ENCODE measurements around the genes PHF19 and RAB14.

DNA sequence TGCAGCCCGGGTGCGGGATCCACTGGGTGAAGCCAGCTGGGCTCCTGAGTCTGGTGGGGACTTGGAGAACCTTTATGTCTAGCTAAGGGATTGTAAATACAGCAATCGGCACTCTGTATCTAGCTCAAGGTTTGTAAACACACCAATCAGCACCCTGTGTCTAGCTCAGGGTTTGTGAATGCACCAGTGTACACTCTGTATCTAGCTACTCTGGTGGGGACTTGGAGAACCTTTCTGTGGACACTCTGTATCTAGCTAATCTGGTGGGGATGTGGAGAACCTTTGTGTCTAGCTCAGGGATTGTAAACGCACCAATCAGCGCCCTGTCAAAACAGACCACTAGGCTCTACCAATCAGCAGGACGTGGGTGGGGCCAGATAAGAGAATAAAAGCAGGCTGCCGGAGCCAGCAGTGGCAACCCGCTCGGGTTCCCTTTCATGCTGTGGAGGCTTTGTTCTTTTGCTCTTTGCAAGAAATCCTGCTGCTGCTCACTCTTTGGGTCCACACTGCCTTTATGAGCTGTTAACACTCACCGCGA is 32.6 kb upstream of the MEGF9 start:
- RAMPAGE, long total RNA, result no peak
- RRBS, result no CpG with 5 or more reads among the region's 11 CpGs

DNA sequence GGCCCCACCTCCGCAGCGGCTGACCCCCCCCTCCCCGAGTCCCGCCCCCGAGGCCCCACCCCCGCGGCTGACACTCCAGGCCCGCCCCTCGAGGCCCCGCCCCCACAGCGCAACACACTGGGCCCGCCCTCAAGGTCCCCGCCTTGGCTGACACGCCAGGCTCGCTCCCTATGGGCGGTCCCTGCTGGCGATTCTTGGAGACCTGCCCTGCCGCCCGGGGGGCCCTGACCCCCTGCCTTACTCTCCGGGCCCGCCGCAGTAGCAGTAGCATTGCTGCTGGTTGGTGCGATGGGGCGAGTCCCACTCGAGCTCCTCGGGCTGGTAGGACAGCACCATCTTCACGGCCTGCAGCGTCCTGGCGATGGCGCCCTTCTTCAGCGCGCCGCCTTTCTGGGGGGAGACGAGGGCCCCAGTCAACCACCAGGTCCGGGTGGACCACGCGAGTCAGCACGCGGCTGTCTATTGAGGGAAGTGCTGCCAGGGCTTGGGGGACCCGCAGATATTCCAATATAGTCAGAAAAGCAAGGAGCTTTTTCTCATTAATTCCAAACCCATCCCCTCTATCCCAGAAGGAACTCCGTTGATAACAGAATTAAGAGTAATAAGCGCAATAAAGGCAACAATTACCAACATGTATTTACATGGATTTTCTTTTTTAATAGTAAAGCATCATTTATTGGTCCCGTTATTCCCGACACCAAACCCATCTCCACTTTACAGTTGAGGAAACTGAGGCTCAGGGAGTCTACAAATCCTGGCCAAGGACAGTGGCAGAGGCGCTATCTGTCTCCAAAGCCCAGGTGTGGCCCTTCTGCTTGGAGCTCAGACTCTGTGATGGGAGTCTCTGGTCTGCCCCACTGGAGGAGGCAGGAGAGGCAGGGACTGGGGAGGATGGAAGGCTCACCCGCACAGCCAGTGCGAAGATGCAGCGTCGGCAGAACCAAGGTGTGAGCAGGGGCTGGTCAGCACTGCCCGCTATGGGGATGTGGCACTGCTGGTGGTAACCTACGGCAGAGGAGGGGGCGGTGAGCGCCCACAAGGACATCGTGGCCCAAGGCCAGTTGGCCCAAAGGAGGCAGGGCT is 7.7 kb downstream of the PHF19 start:
- RAMPAGE, long total RNA, result no peak
- RRBS, result no CpG with 5 or more reads among the region's 54 CpGs

DNA sequence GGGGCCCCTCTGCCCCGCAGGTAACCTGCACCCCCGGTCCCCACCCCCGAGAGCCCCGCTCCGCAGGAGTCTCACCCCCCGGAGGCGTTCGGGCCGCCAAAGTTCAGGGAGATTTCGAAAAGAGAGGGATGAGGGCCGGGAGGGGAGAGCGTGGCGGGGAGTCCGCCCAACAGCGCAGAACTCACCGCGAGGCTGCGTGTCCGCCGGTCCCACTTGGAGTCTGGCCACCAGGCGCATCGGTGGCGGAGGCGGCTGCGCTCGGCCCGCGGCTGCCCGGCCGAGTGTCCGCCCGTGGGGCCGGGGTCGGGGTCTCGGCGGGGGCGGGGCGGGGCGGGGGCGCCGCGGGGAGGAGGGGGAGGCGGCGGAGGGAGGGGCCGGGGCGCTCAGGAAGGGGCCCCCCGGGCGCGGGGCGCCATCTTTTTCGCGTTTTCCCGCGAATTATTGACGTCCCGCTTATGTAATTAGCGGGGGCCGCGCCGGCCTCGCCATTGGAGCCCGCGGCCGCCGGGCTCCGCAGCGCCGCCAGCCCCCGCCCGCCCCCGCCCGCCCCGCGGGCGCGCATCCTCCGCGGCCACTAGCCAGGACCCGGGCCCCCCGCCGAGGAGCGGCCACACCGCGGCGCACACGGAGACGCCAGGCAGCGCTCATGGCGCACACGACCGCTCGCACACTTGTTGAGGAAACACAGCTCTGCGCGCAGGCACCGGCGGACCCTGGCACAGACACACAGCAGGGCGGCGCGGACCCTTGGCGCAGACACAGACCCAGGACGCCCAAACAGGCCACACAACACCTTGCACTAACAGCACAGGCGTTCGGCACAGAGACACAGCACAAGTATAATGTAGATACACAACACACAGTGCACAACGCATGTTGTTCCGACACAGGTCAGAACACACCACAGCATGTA is at the start of gene PHF19:
Gene PHF19 (minus strand): TSS at position 283 of the 913 bp plus-strand sequence.
- RAMPAGE, long total RNA, result no peak
- RRBS, result under 1% methylated on average over 42 of the region's 105 CpGs

DNA sequence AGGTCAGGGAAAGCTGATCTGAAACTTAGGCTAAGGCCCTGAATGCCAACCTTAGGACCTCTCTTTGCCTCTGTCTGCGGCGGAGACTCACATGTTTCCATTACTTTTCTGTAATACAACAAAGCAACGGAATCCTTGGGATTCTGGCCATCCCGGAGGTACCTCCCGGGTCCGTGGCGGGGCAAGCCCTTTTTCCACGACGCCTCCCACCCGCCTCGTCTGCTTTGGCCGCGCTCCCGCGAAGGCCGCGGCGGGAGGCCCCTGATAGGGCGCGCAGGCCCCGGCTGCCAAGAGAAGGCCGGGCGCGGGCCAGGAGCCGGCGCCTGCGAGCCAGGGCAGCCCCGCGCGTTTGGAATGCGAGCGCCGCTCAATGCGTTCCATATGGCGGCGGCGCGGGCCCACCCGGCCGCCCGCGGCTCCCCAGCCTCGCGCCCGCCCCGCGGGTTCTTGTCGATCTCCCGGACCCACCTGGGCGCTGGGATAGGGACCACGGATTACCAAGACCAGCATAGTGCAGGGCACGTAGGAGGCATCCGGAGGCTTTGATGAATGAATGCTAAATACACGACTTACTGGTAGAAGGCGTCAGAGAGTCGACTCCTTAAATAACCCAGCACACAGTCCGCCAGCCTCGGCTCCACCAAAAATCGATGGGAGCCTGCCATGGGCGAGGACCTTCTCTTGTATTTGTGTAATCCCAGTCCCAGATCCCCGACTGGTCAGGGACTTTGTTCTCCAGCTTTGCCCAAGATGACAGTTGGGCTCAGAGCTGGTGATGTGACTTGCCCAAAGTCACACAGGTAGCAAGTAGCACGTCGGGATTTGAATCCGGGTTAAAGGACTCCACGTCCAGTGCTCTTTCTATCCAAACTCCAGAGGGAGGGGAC is 17.6 kb upstream of the PHF19 start:
- RAMPAGE, long total RNA, result no peak
- RRBS, result 2% methylated on average over 26 of the region's 65 CpGs

GRCh38 chr9:120930955-120931963 is 4.7 kb upstream of the TRAF1 start:
- RAMPAGE, long total RNA, result no peak
- RRBS, result no CpG with 5 or more reads among the region's 4 CpGs

DNA sequence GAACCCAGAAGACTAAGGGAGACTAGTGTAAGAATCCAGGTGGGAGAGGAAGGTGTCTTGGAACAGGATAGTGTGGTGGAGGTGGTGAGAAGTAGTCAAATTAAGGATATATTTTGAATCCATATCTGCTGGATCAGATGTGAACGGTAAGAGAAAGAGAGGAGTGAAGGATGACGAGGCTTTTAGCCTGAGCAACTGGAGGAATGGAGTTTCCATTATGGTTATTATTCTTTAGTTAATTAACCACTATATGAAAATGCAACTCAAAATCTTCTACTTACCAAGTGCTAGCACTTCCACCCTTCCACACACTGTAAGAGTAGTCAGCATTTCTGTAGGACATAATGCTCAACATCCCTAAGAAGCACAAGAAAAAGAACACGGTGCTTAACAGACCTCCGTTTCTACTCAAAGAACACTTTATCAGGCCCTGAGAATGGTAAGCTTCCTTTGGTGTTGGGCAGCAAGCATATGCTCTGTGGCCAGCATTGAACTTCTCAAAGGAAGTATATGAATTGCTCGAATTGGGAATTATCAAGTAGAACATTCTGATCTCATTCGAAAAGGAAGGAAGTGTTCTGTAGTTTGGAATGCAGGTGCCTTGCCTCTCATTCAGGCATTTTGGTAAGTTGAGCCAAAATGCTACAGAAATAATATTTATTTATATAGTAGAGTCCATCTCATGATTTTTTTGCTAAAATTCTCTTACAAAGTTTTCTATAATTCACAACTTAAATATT is 61.1 kb downstream of the C5 start:
- RAMPAGE, long total RNA, result no peak
- RRBS, result no CpG with 5 or more reads among the region's 6 CpGs

DNA sequence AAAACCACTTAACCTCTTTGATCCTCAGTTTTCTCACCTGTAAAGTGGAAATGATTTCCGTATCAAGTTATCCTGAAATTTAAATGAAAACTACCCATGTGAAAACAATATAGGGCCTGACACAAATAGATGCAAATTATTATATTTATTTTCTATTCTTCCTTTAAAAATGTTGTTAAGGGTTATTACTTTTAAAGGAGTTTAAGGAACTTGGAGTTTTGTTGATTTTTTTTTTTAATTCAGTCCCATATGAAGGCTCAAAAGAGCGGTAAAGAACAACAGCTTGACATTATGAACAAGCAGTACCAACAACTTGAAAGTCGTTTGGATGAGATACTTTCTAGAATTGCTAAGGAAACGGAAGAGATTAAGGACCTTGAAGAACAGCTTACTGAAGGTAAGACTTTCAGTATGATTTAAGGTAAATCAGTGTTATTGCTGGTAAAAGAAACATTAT is 49.0 kb downstream of the CNTRL start:
- RAMPAGE, long total RNA, result no peak
- RRBS, result no CpG with 5 or more reads among the region's 4 CpGs

- RAMPAGE, long total RNA, result no peak
- RRBS, result no CpG with 5 or more reads among the region's 4 CpGs
These were observed 19.3 kb downstream of the RAB14 start for GRCh38 chr9:121182272-121182873.

DNA sequence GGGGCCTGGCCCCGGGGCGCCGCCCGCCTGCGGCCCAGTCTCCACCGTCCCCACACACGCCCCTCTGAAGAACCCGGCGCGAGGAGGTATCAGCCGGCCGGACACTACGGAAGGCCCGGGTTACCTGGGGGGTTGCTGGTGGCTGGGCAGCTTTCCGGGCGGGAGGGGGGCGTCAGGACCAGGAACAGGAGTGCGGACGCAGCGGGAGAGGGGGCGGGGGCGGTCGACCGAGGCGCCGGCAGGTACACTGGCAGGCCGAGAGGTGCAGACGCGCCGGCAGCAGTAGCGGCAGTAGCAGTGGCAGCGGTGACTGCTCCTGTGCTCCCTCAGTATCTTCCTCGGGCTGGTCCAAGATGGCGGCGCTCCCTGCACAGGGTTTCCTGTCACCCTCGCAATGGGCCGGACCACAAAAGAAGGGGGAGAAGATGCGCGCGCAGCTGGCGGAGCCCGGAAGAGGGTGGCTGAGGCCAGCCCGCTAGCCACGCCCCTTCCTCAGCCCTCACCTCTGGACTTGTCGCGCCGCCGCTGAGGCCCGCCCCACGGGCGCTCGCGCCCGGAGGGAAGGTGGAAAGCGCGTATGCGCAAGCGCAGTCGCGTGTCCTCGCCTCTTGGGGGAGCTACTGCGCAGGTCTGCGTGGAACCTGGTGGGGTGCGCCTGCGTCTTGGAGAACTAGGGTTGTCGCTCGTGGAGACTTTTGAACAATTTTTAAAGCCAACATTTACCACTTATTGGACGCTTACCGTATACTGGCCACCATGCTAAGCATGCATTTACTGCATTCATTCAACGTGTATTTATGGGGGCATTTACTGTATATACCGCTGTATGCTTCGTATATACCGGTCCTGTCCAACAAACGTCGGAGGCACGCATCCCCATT is at the start of gene RAB14:
Gene RAB14 (minus strand): TSS at position 355 of the 881 bp plus-strand sequence.
- RAMPAGE, long total RNA, result start-site peak on the minus strand centred at position 369 of the sequence, 66 bp wide, 175 and 66 reads in 2 replicates
- RRBS, result 2% methylated on average over 26 of the region's 76 CpGs

DNA sequence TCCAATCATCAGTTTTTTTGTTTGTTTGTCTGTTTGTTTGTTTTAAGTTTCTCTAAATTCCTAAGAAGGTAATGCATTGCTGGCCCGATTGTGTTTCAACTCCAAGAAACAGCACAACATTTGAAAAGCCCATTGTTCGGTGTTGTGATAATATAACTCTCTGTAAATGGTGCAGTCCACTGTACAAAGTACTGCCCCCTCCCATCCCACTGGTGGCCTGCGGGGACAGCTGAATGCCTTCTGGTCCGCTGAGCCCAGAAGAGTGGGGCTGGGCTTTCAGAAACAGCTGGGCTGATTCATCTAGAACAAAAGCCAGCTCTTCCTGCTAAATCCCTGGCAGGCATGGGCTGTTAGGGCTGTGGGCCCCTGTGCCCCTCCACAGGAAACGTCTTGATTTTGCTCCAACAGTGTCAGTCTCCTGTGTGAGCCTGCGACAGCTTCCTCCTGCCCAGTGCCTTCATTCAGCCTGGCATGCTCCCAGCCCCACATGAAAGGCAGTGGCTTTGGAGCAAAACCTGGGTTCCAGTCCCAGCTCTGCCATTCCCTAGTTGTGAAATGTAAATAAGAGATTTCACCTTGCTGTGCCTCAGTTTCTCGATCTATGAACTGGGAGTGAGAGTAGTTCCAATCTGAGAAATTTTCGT is 6.9 kb upstream of the GSN start:
- RAMPAGE, long total RNA, result no peak
- RRBS, result no CpG with 5 or more reads among the region's 8 CpGs

GRCh38 chr9:121281497-121282552 is 13.9 kb downstream of the GSN start:
- RAMPAGE, long total RNA, result no peak
- RRBS, result 25% methylated on average over 1 of the region's 20 CpGs

- RAMPAGE, long total RNA, result no peak
- RRBS, result no CpG with 5 or more reads among the region's 9 CpGs
These were observed 41.1 kb downstream of the GSN start for GRCh38 chr9:121308950-121309520.

DNA sequence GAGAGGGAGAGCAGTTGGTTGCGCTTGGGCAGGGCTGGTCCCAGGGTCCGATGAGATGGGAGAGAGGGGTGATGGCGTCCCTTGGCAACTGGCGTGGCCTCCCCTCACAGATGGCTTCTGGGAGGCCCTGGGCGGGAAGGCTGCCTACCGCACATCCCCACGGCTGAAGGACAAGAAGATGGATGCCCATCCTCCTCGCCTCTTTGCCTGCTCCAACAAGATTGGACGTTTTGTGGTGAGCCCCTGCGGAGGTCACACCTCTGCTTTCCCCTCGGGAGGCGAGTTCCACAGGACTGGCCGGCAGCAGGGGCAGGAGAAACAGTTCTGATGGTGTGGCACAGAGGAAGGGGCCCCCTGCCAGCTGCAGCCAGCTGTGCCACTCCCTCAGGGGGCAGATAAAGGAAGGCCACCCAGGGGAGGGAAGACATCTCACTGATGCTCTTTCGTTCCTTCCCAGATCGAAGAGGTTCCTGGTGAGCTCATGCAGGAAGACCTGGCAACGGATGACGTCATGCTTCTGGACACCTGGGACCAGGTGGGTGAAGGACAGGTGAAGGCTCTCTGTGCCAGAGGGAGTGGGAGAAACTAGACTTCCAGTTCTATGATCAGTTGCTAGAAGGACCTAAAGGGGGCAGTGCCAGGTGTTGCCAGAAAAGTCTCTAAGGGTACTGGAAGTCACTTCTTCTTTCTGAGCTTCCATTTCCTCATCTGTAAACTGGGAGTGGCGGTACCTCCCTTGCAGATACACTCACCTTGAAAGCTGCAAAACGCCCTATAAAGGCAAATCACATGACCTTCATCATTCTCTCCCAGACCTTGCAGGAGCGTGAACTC is 41.1 kb downstream of the STOM start:
- RAMPAGE, long total RNA, result no peak
- RRBS, result no CpG with 5 or more reads among the region's 20 CpGs

- RAMPAGE, long total RNA, result no peak
- RRBS, result no CpG with 5 or more reads among the region's 3 CpGs
These were observed 25.4 kb downstream of the GGTA1 start for GRCh38 chr9:121474172-121474629.

DNA sequence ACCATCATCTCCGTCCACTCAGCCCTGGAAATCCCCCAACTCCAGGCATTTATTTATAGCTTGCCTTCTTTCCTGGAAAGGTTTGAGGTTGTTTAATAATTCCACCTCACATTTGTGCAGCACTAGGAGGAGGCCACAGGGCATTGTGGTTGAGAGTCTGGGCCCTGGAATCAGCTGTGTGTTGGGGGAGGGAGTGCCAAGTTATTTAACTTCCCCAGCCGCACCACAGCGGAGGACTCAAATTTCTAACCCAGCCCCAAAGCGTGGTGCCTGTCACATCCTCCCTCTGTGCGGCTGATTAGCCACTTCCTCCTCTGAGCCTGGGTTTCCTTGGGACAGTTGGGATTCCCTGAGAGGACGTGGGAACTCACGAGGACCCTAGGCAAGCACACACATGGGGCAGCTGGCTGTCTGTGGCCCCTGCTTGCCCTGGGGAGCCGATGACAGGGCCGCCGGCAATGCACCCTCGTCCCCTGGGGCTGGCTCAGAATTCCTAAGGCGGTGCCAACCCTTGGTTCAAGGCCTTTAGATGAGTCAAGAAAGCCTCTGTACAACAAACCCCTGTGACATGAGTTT is 58.3 kb upstream of the GGTA1 start:
- RAMPAGE, long total RNA, result no peak
- RRBS, result no CpG with 5 or more reads among the region's 12 CpGs

DNA sequence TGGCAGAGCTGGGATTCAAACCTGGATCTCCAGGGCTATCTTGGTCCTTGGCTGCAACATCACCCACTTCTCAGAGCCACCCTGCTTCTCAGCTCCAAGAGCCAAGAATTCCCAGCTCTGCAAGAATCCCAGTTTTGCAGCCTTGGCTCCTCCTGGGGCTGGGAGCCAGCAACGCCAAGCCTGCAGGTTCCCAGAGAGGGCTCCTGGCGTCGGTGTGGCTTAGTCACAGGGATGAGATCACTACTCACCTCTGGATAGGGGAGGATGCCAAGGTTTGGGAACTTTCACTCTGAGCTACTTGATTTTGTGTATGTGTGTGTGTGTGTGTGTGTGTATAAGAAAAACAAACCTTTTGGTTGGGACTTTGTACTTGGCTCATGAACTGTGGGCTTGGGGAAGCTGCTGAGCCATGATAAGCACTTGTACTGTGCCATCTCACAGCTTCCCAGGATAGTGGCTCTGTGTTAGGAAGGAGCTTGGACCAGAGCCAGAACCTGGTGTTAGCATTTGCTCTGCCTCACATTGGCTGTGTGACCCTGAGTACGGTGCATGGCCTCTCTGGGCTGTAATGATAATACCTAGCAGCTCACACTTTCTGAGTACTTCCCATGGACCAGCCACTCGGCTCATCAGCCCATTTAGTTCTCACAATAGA is 41.6 kb upstream of the DAB2IP start:
- RAMPAGE, long total RNA, result no peak
- RRBS, result no CpG with 5 or more reads among the region's 5 CpGs

DNA sequence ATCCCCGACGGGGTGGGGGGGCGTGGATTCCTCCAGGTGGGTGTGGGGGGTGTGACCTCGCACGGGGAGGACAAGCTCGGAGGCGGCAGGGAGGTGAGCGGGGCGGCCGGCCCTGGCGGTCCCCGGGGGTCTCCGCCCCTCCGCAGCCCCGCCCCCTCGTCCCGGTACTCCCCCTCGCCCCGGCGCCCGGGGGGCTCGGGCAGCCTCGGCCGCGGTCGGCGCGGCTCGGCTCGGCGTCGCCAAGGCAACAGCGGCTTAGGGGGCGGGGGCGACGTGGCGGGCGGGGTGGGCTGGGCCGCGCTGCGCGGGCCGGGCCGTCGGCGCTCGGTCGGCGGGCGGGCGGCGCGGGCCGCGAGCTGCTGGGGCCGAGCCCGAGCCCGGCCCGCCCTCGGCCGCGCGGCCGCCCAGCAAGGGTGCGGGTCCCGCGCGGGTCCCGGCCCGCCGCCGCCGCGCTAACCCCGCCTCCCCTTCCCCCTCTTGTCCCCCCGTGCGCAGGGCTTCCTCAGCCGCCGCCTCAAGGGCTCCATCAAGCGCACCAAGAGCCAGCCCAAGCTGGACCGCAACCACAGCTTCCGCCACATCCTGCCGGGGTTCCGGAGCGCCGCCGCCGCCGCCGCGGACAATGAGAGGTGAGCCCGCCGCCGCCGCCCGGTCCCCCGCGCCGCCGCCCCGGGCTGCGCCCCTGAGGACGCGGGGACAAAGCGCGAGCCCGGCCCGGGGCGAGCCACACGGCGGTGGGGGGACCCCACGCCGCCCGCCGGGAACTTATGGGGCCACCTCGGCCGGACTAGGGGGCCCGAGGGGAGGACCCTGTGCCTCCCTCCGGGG is 47.6 kb downstream of the DAB2IP start:
- RAMPAGE, long total RNA, result no peak
- RRBS, result 1% methylated on average over 63 of the region's 119 CpGs

GRCh38 chr9:121724933-121725734 is 73.7 kb downstream of the DAB2IP start:
- RAMPAGE, long total RNA, result no peak
- RRBS, result 3% methylated on average over 3 of the region's 21 CpGs

DNA sequence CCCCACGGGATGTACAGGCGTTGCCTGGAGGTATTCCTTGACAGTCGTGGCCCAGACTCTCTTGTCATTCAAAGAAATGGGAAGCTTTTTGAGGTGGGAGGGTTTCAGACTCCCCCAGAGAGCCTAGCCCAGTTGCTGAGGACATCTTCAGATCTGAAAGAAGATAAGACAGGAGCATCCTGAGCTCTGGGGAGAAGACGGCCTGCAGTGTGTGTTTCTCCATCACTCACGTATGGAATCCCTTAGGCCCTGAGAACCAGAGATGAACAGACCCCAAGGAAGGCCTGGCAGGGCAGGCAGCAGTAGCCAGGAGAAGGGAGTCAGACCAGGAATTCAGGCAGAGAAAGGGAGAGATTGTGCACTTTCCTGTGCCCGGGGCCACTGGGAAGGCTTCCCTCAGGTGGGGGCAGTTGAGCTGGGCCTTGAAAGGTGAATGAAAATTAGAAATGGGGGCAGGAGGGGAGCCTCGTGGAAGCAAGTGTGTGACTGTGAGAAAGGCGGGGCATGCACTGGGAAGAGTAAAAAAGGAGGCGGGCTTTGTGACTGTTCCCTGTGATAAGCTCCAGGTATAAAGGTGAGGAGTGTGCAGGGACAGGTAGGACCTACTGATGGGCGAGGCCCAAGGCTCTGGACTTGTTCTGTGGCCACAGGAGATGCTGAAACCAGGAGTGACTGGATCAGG is 82.0 kb downstream of the DAB2IP start:
- RAMPAGE, long total RNA, result no peak
- RRBS, result no CpG with 5 or more reads among the region's 10 CpGs

- RAMPAGE, long total RNA, result no peak
- RRBS, result no CpG with 5 or more reads among the region's 6 CpGs
These were observed 106.3 kb downstream of the DAB2IP start for GRCh38 chr9:121757604-121758343.

All from epithelial cell of alveolus of lung (primary cell).